Metastatic Breast Carcinoma in the Ovary (tissue), 3 donors: ENCODE measurements around a stretch of chr5.

- PRO-cap, 3 experiments: no peak in any of the 3 experiments
Measured at GRCh38 chr5:150180548-150181384, 9.1 kb upstream of the SLC6A7 start.

- PRO-cap, 3 experiments: no peak in any of the 3 experiments
Measured at GRCh38 chr5:150303743-150303997, 965 bp upstream of the ARSI start.

DNA sequence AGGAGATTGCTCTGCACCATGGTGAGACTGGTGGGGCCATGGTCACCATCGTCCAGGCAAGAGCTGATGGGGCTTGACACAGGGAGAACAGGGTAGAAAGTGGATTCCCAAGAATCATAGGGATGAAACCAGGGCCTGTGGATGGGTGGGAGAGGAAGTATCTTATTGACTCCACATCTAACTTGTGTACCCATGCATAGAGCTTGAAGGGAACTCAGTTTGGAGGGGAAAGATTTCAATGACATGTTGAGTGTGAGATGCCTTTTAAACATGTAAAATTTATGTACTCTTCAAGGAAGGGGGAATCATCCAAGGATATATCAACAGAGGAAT is 4.4 kb downstream of the TCOF1 start:
- PRO-cap, 3 experiments: no peak in any of the 3 experiments

DNA sequence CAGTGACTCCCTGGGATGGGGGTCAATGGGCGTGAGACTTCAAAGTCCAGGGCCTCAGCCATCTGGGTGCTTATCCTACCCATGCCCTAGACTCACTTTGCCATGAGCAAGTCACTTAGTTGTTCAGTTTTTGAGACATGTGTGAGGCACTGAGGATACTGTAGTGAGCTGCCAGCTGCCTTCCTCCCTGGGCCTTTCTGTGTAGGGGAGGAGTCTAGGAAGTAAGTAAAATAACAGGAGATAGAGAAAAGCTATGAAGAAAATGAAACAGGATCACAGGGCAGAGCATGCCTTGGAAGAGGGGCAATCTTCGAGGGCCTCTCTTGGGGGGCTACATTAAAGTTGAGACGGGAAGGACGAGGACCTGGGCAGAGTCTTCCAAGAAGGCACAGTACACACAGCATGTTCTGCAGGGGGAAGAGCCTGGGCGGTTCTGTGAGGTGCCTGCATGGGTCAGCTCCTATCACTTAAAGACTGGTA is 5.9 kb downstream of the TCOF1 start:
- PRO-cap, 3 experiments: no peak in any of the 3 experiments

DNA sequence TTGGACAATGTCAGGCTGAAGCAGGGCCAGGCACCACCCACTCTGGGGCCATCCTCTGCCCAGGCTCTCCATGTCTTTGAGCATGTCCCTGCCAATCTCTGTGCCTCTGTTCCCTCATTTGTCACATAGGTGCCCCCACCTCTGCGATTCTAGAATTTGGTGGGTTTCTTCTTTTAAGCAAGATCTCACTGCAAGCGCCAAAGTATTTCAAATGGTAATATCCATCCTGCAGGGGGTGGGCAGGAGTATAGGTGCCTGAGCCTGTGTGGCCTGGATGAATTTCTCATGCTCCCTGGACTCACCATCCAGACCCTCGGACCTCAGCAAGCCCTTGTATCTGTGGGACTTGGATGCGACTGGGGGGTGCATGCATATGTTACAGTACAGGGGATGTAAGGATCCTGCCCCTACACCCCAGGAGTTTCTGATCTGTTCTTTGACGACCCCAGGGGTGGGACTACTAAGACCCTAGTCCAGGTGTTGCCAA is 4.4 kb downstream of the CD74 start:
- PRO-cap, 3 experiments: no peak in any of the 3 experiments

GRCh38 chr5:150413301-150413713 is 597 bp upstream of the CD74 start:
- PRO-cap, 3 experiments: no peak in any of the 3 experiments

DNA sequence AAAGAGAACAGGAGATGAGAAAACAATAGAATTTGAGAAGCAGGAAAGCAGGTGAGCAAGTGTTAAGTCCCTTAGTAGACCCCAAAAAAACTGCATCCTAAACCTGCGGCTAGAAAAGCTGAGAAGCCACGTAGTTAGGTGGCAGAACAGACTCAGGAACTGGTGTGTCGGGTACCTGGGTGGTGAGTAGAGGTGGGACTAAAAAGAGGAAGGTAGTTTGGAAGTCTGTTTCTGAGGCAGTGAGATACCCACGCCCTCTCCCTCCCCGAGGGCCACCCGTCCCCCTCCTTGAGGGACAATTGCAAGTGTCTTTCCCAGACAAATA is 6.8 kb upstream of the CD74 start:
- PRO-cap, 3 experiments: peak in 1 of 3 experiments; most common minus-strand start position 161 of the sequence (in 1)

DNA sequence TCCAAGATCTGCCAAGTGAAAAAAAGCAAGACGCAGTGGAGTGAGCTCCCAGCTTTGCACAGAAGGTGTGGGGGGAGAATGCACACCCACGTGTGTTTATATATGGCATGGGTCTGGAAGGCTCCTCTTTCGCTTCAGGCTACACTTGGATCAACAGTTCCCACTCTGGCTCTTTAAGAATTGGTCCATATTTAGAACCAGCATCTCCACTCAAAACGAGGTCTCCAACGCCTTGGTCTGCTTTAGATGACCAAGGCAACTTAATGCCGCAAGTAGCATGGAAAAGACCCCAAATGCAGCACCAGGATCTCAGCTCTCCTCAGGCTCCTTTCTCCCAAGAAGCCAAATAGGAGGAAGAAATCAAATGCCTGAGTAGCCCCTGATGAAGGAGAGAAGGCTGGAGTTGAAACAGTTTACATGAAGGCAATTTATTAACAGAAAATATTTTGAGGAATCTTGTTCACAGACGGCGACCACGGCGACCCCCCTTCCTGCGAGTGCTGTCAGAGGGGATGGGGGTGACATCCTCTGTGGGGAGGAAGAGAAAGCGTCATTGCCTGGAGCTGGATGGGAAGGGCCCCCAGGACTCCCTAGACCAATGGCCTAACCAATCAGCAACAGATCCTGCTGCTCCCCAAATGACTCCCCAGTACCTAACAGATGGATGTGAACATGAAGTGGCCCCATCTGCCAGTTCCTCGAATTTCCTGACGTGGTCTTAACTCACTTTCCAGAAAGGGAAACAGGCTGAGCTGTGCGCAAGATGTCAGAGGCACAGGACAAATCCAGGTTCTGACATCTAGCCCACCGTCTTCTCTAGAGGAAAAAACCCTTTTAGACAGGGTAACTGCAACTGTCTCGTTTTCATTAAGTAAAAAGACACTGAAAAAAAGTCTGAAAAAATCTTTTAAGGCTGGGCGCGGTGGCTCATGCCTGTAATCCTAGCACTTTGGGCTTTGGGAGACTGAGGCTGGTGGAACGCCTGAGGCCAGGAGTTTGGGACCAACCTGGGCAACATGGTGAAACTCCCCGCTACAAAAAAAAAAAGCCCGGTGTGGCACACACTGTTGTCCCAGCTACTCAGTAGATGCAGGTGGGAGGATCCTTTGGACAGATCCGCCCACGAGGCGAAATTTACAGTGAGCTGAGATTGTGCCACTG is 5.3 kb downstream of the RPS14 start:
- PRO-cap, 3 experiments: no peak in any of the 3 experiments

DNA sequence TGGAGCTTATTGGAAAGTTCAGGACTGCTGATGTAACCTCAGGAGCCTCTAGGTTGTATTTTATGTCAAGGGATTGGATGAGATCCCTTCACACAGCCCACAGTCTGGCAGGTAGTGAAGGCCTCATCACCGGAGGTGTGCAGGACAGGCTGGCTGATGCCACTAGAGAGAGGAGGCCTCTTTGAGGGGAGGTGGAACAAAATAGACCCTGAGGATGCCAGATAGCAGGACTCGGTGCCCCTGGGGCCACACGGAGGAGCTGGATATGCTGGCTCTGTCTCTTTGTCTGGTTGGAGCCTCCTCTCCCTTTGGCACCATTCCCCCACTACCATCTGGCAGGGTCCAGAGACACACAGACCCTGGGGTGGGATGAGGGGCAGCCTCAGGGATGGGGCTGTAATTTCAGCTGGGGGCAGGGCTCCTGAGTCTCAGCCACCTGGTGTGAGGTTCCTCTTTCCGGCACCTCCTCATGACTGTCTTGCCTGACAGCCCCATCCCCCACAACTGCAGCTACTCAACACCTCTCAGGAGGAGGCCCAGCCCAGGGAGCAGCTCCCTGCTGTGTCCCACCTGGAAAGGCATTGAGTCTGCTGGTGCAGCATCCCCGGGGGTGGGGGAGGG is 11.5 kb upstream of the RPS14 start:
- PRO-cap, 3 experiments: no peak in any of the 3 experiments

DNA sequence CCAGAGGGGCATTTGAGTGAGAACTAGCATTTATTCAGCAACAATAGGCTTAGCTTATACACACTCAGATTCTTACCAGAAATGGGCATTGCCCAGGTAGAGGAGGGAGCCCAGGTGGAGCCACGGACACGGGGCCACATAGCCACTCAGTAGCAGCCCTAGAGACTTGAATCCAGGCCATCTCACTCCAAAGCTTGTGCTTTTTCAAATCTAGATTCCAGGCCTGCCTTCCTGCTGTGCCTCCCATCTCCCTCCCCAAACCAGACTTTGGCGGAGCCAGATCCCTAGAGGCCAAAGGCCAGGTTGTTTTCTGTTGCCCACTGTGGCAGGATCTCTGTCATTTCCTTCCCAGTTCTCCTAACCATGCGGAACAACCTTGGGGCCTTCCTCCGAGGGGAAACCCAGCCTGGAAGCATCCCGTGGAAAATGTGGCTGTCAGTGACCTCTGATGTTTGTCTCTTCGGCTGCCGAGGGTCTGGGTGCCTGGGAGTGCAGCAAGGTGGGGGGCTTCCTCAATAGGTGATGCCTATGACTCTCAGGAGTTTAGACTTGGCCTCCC is 16.4 kb upstream of the RPS14 start:
- PRO-cap, 3 experiments: no peak in any of the 3 experiments

DNA sequence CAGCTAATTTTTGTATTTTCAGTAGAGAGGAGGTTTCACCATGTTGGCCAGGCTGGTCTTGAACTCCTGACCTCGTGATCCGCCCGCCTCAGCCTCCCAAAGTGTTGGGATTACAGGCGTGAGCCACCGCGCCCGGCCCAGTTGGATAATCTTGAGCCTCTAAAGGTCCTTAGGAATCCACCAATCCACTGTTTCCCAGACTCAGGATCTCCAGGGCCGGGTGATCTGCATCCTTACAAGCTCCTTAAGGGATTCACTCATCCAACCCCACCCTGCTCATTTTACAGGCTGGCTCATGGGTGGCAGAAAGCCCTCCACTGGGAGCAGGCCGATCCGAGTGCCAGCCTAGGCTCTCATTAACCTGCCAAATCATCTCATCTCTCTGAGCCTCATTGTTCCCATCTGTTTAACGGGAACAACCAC is 23.2 kb upstream of the NDST1 start:
- PRO-cap, 3 experiments: no peak in any of the 3 experiments

- PRO-cap, 3 experiments: peak in 3 of 3 experiments; most common plus-strand start chr5:150486784 (in 3); most common minus-strand start chr5:150486185 (in 3)
Measured at GRCh38 chr5:150486035-150487037, 21.6 kb upstream of the NDST1 start.

DNA sequence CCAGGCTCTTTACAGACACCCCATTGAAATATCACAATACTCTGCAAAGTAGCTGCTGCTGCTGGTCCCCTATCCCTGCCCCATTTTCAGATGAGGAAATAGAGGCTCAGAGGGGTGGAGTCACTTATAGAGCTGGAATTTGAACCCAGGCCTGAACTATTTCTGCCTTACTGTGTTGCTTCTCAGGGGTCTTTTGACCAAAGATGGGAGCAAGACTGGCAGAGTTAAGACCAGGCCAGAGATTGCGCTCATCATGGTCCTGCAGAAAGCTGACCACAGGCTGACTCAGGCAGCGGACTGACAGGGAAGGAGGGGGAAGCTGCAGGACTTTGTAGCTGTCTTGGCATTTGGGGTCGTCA is 18.5 kb upstream of the NDST1 start:
- PRO-cap, 3 experiments: no peak in any of the 3 experiments

- PRO-cap, 3 experiments: no peak in any of the 3 experiments
Measured at GRCh38 chr5:150539884-150540911, 32.3 kb downstream of the NDST1 start.

- PRO-cap, 3 experiments: no peak in any of the 3 experiments
Measured at GRCh38 chr5:150593475-150594323, 46.8 kb upstream of the SYNPO start.

DNA sequence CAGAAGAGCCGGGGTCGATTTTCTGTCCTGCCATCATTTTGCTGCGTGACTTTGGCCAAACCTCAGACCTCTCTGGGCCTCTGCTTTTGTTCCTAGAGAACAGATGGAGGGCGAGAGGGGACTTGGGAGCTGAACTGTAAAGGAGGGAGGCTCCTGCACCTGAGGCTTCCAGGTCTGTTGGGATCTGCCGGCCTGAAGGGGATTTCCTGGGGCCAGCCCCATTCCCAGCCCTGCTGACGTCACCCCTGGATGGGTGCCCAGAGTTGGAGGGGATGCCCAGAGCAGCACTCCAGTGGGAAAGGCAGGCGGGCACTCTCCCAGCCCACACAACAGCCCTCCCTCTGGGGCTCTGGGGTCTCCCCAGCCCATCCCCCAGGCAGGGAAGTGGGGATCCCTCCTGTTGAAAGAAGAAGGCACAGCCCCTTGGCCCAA is 40.4 kb upstream of the SYNPO start:
- PRO-cap, 3 experiments: peak in 2 of 3 experiments; most common plus-strand start position 287 of the sequence (in 2); most common minus-strand start position 186 of the sequence (in 2)

DNA sequence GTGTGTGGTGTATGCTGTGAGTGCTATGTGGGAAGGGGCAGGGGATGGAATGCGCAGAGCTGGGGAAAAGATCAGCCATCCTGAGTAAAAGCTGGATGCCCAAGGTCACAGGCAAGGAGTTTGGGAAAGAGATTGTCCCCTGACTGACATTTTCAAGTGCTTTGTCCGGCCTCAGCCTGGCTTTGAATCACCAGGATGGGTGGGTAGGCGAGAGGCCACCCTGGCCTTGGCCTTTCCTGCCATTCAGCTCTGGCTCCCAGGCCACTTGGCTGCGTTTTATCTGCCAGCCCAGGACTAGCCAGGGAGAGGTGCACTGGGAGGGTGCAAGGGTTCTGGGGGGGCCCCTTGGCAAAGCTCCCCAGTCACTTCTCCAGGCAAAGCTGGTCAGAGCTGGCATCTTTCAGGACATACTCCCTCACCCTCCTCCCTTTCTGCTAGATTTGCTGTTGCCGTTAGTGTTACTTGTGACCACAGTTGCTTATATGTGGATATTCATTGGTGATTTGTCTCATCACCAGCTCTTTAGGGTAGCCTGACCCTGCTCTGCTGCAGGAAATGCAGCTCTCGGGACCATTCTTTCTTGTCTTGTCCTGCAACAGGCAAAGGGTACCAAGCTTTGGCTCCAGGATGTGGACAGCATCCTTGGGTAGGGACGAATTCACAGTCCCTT is 37.3 kb upstream of the SYNPO start:
- PRO-cap, 3 experiments: no peak in any of the 3 experiments

DNA sequence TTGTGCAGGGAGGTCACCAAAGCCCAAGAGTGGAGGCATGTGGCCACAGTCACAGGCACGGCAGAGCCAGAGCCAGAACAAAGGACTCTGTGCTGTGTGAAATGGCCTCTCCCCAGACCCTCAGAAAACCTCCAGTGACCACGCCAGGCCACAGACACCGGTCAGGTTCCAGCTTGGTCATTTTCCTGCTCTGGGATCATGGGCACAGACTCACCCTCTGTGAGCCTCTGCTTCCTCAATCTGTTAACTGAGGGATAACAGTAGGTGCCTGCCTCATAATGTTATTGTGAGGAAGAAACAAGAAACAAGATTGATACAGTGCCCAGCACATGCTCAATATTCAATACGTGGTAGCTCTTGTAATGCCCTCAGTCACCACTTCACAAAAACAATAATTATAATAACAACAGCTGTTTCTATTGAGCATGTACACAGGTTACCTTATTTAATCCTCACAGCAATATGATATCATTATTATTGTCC is 30.2 kb upstream of the SYNPO start:
- PRO-cap, 3 experiments: no peak in any of the 3 experiments

GRCh38 chr5:150706153-150706806 is 5.4 kb upstream of the RBM22 start:
- PRO-cap, 3 experiments: no peak in any of the 3 experiments

DNA sequence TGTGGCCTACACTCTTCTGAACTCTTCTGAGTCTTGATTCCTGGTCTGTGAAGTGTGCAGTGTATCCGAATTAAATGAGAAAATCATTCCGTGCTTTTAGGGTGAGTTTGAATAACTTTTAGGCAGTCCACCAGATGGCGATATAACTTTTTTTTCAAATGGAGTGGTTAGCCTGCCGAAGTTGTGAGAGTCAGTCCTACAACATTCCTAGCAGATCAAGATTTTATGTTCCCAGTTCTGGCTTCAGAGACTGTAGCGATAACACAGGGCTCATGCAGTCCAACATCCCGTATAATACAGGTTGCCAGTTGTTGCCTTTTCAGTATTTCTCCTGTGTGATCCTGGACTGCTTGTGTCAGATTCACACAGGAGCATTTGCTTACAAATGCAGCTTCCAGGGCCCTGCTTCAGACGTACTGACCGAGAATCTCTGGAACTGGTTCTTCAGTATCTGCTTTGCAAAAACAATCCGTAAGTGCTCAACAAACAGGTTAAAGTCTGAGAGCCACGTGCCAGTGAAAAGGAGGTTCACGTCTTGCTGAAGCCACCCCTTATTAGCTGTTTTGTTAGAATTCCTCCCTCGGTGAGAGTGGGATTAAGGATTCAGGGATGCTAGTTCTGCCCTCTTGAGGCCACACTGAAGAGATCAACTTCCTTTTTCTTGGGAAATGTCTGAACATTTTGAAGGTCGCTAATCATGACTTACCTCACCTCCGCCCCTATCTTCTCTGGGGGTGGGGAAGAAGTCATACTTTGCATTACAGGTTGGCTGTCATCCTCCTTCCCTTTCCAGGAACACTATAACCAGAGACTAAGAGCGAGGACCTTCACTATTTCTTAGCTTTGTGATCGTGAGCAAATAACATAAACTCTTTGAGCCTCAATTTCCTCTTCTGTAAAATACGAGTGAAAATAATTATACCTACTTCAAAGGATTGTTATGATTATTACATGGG is 22.8 kb downstream of the SMIM3 start:
- PRO-cap, 3 experiments: no peak in any of the 3 experiments